HT-29 (cell line): ENCODE measurements around the gene DCDC2C.

- RAMPAGE, long total RNA = no peak
These were observed 13.5 kb downstream of the ADI1 start for GRCh38 chr2:3505685-3506341.

GRCh38 chr2:3557282-3557481 is 951 bp downstream of the RNASEH1 start:
- RAMPAGE, long total RNA = no peak

- RAMPAGE, long total RNA = no peak
These were observed 16.3 kb downstream of the COLEC11 start for GRCh38 chr2:3611049-3611703.

- RAMPAGE, long total RNA = no peak
These were observed at the start of gene DCDC2C for GRCh38 chr2:3703352-3704037. TSS of gene DCDC2C (plus strand) at chr2:3703575.

DNA sequence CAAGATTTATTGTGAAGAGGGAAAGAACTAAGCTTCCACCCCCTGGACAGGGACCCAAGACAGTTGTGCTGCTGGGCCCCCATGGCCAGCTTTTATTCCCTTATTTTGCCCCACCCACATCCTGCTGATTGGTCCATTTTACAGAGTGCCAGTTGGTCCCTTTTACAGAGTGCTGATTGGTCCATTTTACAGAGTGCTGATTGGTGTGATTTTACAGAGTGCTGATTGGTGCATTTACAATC is 155.8 kb downstream of the DCDC2C start:
- RAMPAGE, long total RNA = no peak

DNA sequence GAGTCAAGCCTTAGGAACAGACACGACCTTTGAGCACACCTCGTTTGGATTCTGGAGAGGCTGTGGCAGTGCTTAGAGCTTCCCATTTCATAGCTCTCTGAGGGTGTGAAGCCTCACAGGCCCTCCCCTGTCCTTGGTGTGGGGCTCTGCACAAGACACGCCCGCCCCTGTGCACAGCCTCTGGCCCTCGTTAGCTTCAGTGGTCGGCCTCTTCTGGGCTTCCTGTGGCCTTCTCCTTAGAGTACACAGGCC is 208.5 kb downstream of the DCDC2C start:
- RAMPAGE, long total RNA = no peak

GRCh38 chr2:5938490-5938784 is 246.3 kb downstream of the SOX11 start:
- RAMPAGE, long total RNA = no peak

DNA sequence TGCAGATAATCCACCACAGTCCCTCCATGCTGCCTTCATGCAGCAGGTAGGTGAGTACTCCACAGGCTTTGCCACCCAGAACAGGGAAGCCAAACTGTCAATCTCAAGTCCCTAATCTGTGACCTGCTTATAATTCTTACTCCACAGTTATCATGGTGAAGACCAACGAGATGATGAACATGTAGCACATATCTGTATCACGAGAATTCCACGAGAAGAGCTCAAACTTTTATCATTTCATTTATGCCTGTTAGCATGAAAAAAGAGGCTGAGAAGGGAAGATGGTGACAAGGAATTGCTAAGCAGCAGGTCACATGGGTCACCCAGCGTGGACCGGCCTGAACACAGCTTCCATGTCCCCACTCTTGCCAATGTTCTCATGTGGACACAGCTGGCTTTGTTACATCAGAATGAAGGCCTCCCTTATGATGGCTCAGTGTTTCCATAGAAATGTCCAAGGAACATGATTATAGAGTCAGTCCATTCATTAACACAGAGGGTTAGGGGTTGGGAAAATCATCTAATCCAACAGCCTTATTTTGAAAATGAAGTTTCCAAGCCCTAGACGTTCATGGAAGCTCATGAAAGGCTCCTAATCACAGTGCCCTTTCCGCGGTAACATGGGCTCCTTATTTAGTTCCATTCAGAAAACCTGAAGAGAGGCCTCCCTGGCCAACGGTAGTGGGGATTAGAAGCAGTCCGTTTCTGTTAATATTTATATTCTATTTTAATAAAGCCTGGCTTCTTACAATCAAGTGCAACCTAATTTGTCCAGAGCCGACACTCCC is 215.4 kb downstream of the CMPK2 start:
- RAMPAGE, long total RNA = no peak

DNA sequence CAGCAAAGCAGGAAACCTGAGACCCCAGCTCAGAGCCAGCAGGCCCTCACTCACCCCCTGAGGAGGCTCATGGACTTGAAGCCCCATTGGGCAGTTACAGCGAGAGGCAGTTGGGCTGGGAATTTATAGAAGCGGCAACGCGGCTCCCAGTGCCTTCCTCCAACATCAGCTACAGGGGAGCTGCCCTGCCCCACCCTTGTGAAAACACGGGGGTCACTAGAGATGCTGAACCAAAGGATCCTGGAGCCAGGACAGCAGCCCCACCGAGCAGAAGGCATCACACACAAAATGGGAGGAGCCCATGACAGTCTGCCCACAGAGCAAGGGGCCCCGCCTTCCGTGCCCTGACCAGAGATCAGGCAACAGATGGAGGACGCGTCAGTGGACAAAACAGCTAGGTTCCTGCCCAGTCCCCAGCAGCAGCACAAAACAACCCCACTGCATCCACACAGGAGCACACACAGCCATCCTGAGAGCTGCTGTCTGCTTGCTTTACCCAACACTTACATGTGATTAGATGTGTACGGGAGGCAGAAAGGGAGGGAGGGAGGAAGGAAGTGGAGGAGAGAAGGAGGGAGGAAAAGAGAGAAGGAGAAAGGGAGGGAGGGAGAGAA is 52.6 kb downstream of the CMPK2 start:
- RAMPAGE, long total RNA = no peak

DNA sequence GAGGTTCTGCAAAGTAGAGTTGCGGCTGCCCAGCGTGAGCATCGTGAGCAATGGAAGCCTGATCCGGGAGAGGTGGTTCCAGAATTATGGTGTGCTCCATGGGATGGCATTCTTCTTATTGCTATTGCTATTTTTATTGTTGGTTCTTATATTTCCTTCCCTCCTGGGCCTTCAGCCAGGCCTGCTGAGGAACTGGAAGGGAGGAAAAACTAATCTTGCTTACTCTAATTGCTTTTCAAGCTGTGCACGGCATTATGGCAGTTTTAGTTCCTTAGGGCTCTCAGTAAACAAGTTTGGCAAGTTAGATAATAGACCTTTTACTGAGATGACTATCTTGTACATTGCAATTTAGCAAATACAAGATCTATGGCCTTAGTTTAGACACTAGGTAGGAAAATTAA is 5.9 kb downstream of the RSAD2 start:
- RAMPAGE, long total RNA = no peak

DNA sequence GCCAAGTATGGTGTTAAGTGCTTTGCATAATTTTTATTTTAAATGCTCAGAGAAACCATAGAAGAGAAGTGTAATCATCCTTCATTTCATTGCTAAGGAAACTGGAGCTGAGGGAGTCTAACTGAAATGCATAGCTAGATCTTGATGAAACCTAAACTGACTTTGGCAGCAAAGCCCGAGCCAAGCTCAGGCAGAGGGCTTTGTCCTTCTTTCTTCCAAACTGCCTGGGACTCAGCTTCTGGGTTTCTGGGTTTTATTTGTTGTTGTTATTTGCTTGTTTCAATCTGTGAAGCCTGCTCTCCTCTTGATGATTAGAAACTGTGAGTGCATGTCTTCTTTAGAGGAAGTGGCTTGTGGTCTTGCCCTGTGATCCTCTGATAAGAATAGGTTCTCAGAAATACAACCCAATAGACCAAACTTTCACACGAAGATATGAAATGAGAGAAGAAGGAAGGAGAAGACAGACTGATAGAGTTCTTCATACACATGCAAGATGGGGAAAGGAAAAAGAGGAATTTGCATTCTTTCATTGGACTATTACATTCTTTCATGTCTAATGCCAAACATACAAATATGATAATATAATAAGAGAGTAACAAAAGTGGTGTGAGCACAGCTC is 7.5 kb upstream of the RNF144A start:
- RAMPAGE, long total RNA = no peak

DNA sequence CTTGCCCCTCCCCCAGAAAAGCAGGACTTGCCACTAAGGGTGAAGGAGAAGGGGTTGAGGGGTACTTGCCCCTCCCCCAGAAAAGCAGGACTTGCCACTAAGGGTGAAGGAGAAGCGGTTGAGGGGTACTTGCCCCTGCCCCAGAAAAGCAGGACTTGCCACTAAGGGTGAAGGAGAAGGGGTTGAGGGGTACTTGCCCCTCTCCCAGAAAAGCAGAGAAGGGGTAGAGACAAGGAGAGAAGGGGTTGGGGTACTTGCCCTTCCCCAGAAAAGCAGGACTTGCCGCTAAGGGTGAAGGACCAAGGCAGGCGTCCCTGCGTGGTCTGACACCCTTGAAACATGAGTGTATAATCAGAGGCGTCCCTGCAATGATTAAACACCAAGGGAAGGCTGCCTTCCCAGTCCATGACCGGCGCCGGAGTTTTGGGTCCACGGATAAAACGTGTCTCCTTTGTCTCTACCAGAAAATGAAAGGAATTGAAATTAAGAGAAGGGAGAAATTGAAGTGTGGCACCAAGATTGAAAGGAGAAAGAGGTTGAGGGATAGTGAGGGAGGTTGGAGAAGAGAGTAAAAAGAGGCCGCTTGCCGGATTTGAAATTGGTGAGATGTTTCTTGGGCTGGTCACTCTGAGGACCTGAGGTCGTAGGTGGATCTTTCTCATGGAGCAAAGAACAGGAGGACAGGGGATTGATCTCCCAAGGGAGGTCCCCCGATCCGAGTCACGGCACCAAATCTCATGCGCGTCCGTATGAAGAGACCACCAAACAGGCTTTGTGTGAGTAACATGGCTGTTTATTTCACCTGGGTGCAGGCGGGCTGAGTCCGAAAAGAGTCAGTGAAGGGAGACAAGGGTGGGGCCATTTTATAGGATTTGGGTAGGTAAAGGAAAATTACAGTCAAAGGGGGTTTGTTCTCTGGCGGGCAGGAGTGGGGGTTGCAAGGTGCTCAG is 803.9 kb upstream of the ID2 start:
- RAMPAGE, long total RNA = no peak

DNA sequence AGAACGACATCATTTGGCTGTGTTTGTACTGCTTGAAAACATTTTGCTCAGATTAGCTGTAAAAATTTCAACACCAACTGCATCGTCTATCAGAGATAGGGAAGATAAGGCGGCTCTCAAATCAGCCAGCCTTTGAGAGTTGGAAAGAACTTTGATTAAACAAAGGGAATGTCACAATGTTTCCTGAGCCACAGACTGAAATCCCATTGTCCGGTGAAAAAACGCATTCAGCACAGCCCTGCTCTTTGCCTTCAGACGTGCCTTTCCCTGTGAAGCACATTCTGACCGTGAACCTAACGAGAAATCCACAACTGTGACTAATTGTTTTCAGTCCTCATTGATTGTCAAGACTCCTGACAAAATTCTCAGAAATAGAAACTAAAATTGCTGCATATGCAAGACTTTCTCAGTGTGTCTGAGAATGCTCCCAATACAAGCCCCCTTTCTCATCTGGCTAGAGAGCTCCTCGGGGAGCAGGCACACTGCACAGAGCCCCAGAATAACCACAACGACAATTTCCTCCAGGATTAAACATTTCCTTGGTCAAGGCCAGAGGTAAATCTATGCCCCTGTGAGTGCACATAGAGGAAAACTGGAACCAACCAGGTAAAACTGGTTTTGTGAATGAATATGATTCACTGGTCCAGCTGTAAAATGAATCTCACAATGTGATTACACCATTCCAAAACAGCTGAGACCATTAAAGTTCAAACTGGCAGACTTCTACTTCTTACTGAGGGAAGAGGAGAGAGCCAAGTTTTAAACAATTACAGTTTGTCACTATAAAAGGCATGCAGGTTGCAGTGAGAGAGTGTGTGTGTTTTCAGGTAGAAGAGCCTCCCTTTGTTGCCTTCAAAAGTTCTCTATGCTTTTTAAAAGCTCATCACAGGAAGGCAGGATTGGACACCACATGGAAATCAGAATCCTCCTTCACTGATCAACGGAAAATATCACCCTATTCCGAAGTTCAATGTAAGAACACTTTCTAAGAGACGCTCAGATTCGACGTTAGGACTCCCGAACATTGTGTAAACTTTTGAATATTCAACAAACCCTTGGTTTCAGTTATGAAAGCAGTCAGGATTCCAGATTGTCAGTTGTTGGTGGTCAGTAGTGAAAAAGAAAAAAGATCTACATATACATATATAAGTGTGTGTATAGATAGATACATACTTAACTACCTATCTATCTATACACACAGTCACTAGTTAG is 561.7 kb upstream of the ID2 start:
- RAMPAGE, long total RNA = no peak

DNA sequence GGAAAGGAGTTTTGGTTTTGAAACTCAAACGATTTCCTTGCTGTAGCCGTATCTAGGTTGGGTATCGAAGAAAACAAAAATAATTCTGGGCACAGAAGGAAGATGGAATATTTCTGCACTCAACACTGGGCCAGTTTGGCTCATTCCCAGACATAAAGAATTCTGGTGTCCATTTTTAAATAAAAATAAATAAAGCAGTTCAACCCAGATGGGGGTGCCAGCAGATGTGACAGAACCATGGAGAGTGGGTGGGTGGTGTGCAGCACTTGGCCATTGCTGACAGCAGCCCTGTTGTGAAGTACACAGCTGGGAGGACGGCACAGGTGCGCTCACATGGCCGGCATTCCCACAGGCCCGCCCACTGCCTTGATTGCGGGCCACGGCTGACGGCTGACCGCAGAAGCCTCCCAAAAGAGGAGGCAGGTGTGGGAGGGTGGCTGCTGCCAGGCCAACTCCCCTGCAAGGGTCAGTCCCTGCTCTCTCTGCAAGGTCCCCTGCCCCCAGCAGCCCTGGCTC is 351.9 kb upstream of the ID2 start:
- RAMPAGE, long total RNA = no peak

DNA sequence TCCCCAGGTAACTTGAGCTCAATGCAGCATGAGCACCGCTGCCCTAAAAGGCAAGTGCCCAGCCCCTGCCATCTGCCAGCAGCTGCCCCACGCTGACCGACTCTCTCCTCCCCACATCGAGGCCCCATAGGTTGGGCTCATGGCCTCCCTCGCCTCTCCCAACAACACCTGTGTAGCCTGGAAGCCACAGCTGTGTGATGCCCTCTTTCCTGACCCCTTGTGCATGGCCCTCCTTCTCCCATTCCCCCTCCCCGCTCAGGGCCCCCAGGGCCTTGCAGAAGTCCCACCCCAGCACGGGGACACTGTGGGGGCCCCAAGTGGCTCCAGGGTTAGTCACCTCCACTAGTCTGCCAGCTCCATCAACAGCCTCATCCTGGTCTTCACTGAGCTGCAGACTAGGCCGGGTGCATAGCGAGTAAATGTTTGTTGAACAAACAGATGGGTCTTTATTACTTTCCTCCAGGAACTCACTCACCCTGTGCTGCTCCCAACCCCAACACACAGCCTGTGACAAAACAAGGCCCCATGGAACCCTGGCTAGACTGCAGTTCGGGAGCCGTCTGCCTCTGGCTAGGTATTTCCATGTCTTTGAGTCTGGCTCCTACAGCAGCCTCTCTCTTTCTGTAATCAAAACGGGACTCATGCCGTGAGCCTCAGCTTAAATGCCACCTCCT is 110.0 kb upstream of the ID2 start:
- RAMPAGE, long total RNA = no peak

- RAMPAGE, long total RNA = no peak
These were observed 105.0 kb upstream of the ID2 start for GRCh38 chr2:8576720-8577292.

DNA sequence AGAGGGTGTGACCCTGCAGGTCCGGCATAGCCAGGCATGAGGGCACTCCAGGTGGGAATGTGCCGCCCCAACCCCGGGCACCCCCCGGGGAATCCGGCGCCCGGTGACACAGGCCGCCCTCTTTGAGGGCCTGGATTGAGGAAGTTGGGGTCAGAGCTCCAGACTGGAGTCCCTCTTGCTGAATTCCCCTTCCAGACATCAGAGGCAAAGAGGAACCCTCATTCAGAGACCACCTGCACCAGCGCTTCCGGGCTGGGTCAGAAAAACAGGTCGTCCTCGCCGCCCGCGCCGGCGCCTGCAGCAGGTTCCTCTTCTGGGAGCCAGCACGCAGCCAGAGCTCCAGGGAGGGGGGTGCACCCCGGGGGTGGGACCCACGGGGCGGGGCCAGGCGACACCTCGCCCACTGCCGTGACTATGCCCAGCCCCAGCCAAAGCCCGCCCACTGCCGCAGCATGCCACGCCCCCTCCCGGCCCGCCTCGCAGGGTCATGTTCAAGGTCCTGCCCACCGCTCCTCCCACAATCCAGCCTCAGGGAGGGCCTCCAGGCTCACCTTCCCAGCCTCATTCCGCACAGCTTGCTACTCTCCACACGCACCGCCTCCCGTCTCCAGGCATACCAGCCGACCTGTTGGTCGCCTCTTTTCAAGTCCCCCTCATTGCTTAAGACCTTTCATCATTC is 98.2 kb upstream of the ID2 start:
- RAMPAGE, long total RNA = start-site peak on the minus strand centred at position 329 of the sequence, 25 bp wide, 16 and 26 reads in 2 replicates

GRCh38 chr2:8644493-8644830 is 37.4 kb upstream of the ID2 start:
- RAMPAGE, long total RNA = no peak

- RAMPAGE, long total RNA = no peak
These were observed 22.5 kb upstream of the ID2 start for GRCh38 chr2:8659082-8659964.

DNA sequence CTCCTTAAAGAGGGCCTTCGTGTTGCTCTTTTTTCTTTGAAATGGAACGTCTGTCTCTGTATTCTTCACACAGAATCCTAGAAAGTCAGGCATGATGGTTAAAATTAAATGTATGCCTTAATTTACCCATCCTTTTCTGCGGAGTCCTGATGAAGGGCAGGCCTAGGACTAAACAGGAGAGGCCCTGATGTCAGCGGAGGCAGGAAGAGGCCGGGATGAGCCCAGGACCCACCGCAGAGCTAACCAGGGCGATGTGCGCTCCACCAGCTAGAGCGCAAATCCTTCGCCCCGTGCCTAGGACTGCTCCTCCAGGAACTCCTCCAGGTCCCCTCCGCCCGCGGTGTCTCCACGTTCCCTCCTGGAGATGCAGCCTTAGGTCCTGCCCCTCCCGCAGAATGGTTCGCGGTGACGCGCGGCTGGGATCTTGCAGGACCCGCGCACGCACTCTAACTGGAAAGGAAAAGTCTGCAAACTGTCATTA is 5.9 kb upstream of the ID2 start:
- RAMPAGE, long total RNA = no peak